Glomerular endothelial cell (primary cell): ENCODE results near the genes FAM222A, TCHP and ANAPC7.

DNA sequence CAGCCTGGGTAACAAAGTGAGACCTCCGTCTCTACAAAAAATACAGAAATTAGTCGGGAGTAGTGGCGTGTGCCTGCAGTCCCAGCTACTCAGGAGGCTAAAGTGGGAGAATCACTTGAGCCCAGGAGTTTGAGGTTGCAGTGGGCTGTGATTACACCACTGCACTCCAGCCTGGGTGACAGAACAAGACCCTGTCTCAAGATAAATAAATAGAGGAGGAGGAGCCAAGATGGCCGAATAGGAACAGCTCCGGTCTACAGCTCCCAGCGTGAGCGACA lies 24.2 kb downstream of the SVOP start:
- RAMPAGE, long total RNA: no peak

GRCh38 chr12:109459227-109459490 lies 17.9 kb downstream of the KCTD10 start:
- RAMPAGE, long total RNA: no peak

GRCh38 chr12:109461868-109462970 lies 14.9 kb downstream of the KCTD10 start:
- RAMPAGE, long total RNA: no peak

DNA sequence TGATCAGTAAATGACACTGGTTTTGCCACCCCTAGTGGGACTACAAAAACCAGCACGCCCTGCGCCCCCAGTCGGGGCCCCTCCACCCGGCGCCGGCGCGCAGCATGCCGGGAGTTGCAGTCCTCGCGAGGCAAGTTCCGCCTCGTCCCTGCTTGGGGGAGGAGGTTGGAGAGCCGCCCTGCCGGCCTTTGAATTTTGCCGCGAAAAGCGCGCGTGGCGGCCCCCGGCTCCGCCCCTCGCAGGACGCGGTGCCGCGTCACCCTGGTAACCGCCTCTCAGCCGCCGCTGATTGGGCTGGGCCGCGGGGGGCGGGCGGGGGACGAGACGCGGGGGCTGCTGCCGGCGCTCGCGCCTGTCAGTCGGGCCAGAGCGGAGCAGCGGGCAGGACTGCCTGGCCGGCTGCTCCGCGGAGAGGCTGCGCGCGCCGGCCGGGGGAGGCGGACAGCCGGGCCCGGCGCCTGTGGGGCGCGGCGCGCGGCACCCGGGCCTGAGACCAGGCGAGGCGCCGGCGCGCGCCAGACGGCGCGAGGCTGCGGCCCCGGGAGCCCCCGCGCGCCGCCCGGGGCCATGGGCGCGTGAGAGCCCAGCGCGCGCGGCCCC lies at the start of gene FAM222A:
FAM222A (plus strand) TSS at position 358 of the 600 bp plus-strand sequence.
- RAMPAGE, long total RNA: no peak

GRCh38 chr12:109714773-109715157 lies 1.1 kb downstream of the FAM222A start:
- RAMPAGE, long total RNA: no peak

DNA sequence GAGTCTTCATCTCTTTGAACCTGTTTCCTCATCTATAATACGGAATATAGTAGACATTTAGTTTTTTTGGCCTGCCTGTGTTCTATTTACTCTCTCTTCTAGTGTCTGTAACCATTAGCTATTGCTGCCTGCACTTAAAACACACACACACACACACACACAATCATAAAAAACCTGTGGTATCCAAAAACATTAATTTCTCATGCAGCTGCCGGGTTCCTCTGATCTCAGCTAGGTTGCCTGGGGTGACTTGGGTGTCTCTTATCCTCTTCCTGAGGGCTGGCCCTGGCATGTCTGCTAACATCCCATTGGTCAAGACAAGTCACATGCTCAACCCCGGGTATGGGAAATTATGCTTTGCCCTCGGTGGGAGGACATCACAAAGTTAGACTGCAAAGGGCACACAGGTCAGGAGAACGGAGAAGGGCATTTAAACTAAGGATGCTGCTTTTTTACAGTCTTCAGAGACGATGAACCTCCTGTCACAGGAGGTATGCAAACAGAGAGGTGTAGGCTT lies 55.7 kb downstream of the TRPV4 start:
- RAMPAGE, long total RNA: no peak

GRCh38 chr12:109899929-109900738 lies at the start of gene TCHP:
Gene TCHP, plus strand, starts transcription at chr12:109900274.
- RAMPAGE, long total RNA: start-site peak on the plus strand at chr12:109900284-109900303, 86 and 98 reads in 2 replicates

GRCh38 chr12:109949041-109949548 lies 47.1 kb downstream of the GIT2 start:
- RAMPAGE, long total RNA: no peak

DNA sequence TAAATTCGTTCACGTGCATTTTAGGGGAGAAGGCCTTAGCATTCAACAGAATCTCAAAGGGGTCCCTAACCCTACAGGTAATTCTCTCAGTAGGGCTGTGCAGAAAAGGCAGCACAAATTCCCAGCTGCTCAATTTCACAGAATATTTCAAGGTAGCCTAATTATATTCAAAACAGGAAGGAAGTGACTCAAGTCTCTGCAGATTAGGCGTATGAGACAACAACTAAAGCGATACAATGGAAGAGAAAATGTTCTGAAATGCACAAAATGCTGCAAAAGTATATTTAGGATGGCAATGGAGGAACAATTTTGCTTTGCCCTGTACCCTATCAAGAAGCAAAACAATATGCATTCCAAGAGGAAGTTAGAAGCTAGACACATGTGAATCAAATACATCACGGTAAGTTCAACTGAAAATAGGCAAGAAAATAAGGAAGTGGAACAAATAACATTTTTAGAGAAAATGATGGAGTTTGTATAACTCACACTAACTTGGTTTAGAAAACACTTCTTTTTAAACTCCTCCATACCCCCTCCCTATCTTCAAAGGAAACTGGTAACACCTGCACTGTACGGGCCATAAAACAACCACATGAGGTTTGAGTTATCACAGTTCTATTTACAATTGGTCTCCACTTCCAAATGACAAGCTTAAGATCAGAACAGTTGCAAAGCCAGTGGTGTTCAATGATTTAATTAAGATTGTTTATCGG lies 1.6 kb downstream of the GIT2 start:
- RAMPAGE, long total RNA: no peak

DNA sequence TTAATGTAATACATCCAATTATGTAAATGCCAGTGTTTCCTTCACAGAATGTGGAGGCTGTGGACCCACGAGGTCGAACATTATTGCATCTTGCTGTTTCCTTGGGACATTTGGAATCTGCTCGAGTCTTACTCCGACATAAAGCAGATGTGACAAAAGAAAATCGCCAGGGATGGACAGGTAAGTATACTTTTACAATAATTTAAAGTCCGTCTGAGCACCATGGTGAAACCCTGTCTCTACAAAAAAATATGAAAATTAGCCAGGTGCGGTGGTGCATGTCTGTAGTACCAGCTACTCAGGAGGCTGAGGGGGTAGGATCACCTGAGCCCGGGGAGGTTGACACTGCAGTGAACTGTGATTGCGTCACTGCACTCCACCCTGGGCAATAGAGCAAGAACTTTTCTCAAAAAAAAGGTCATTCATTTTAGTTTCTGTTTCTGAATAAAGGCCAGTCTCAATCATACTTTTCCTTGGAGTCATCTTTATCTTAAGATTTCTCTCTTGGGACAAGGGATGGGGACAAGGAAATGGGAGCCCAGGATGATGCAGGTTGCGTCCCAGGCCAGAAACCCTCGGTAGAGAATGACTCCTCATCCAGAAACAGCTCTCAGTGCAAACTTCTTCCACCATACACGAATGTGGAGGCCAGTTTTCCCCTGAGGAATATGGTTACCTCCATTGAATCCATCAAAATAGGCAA lies 12.9 kb downstream of the ANKRD13A start:
- RAMPAGE, long total RNA: no peak

DNA sequence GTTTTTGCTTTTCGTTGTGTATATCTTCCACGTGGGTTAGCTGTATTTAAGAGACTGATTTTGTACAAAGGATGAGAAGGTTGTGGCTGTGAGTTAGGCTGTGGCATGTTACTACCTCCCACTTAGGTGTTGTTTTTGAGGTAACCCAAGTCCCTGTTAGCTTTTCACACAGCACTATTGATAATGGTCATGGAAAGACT lies 12.5 kb downstream of the C12orf76 start:
- RAMPAGE, long total RNA: no peak

- RAMPAGE, long total RNA: no peak
Observed at GRCh38 chr12:110171679-110172128, 47.5 kb downstream of the IFT81 start.

DNA sequence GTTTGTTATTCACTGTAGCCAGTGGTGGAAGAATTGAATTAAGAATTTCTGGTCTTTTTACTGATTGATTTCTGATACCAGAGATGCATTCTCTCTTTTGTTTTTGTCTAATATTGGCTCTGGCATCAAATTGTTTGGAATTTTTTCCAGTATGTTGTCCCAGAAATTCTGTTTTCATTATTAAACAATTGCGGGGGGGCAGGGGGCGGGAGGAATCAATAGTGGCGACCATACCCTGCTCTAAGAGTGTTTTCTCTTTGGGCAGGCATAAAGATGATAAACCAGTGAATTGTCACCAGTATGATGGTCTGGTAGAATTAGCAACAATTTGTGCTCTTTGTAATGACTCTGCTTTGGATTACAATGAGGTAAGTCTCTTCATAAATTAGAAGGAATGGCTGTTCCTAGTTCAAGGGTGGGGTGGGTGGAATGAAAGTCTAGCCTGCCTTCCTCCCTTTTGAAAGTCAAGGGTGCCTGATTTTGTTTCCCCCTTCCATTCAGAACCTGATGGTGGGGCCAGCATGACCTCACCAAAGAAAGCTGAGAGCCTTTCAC lies 51.9 kb downstream of the ATP2A2 start:
- RAMPAGE, long total RNA: no peak

DNA sequence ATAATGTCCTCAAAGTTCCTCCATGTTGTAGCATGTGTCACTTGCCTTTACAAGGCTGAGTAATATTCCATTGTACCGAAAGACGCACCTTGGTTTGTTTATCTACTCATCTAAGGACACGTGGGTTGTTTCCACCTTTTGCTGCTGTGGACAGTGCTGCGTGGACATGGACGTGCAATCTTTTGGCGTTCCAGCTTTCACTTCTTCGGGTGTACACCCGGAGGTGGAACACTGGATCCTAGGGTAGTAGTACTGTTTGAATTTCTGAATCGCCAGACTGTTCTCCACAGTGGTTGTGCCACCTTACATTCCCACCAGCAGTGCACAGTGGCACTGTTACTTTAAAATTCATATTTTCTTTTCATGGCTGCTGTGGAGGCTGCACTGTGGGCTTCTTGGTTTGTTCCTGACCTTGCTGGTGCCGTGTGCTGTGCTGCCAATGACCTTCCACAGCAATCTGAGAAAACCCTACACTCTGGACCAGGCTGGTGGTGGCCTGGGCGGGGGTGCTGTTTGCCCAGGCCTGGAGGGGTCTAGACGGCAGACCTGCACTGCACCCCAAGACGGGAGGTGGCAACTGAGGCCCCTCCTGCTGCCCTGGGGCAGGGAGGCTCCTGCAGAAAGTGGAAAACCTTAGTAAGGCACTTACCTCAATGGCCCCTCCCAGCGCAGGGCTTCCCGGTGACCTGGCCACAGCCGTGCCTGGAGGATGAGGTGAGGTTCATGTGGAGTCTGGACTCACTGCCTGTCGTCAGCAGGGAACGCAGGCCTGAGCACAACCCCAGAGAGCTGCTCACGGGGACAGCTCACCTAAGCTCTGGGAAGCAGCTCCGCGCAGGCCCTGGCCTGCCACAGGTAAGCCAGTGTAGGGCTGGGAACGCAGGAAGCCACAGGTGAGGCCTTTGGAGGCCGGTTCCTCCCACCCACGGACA lies 33.1 kb downstream of the ANAPC7 start:
- RAMPAGE, long total RNA: no peak

GRCh38 chr12:110403087-110404390 lies at the start of gene ANAPC7:
Gene ANAPC7, minus strand, starts transcription at chr12:110403708.
- RAMPAGE, long total RNA: no peak

DNA sequence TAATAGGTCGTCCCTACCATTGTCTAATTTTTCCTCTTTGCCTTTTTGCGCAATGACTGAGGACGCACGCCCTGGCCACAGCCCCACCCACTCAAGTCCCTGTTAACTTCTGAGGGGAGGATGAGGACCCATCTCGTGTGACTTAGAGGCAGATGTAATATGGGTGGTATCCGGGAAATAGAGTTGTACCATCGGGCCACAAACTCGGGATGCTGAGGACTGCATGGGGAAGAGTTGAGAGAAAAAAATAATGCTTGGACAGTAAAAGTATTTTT lies 240 bp downstream of the RAD9B start:
- RAMPAGE, long total RNA: no peak

DNA sequence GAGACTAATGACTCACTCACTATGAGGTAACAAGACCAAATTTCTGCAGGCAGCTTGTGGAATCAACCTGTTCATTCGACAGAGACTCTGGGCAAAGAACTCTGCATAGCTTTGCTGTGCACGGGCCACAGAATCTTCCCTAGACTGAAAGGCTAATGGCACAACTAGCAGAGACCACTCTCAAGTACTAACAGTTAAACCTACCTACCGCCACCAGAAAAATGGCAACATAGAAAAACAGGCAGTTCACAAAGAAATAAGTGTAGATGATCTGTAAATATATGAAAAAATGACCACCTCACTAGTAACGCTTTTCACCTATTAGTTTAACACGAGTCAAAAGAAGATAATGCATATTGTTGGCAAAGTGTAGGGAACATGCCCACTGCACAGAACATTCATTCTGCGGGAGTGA lies 36.5 kb downstream of the PPTC7 start:
- RAMPAGE, long total RNA: no peak

GRCh38 chr12:110567102-110567627 lies 16.0 kb downstream of the PPTC7 start:
- RAMPAGE, long total RNA: no peak

DNA sequence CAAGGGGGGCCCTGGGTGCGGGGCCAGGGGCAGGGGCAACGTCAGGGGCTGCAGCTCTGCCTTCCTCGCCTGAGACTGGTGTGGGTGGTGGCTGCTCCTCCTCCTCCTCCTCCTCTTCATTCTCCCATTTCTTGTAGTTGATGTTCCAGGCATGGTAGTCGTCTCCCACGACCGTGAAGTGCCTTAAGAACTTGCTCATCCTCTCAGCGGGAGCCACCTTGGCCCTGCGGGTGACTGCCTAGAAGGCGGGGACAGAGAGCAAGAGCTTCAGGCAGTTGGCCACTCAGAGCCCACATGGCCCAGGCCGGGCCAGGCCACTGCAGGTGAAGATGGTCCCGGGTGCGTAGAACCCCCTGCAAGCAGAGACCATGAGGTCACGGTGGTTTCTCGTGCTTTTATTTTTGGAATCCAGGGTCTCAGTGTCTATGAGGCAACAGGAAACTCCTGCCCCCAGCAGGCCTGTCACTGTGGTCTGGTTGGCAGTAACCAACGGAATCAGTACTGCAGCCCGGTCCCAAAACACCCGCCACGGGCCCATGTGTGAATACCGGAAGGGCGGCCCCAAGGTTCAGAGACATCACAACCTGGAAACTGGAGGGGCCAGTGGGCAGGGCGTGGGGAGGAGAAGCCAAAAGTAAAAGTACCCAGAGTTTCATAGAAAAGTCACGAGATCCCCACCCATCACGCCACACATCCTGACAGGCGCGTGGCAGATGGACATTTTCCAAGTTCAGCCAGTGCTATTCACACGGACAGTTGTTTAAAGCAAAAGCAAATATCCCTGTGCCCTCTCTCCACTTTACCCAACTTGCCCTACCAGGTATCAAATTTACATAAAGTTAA lies 27.5 kb downstream of the HVCN1 start:
- RAMPAGE, long total RNA: no peak

GRCh38 chr12:110819687-110820284 lies 27.0 kb upstream of the CCDC63 start:
- RAMPAGE, long total RNA: no peak